GM23248 (cell line): ENCODE measurements around the gene STK19.

GRCh38 chr6:31378301-31378796, 21.4 kb upstream of the HLA-B start:
- RAMPAGE, long total RNA = no peak

GRCh38 chr6:31528183-31528736, 502 bp upstream of the MCCD1 start:
- RAMPAGE, long total RNA = no peak

GRCh38 chr6:31611184-31611407, 3.9 kb upstream of the AIF1 start:
- RAMPAGE, long total RNA = no peak

DNA sequence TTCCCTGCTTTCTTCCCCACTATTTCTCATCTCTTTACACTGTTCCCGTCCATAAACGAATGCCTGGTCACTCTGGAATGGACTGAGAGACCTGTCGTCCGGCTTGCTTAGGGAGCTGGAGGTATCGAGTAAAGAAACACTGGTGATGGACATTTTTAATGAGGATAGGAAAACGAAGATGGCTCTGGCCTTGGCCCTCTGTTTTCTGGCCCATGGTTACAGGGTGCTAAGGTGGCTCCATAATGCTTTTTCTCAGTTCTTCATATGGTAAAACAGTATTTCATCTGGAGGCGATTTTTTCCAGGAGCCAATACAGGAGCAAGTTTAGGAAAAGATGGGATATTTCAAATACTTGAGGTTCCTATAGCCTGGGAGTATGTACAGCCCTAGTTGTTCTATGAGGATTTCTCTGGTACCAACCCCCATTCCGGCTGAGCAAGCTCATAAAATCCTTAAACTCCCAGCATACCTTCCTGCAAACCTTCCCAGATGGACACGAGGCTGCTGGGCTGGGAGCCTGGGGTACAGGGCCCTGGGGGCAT, 1.3 kb downstream of the PRRC2A start:
- RAMPAGE, long total RNA = no peak

GRCh38 chr6:31626245-31627091, 6.0 kb downstream of the PRRC2A start:
- RAMPAGE, long total RNA = no peak

DNA sequence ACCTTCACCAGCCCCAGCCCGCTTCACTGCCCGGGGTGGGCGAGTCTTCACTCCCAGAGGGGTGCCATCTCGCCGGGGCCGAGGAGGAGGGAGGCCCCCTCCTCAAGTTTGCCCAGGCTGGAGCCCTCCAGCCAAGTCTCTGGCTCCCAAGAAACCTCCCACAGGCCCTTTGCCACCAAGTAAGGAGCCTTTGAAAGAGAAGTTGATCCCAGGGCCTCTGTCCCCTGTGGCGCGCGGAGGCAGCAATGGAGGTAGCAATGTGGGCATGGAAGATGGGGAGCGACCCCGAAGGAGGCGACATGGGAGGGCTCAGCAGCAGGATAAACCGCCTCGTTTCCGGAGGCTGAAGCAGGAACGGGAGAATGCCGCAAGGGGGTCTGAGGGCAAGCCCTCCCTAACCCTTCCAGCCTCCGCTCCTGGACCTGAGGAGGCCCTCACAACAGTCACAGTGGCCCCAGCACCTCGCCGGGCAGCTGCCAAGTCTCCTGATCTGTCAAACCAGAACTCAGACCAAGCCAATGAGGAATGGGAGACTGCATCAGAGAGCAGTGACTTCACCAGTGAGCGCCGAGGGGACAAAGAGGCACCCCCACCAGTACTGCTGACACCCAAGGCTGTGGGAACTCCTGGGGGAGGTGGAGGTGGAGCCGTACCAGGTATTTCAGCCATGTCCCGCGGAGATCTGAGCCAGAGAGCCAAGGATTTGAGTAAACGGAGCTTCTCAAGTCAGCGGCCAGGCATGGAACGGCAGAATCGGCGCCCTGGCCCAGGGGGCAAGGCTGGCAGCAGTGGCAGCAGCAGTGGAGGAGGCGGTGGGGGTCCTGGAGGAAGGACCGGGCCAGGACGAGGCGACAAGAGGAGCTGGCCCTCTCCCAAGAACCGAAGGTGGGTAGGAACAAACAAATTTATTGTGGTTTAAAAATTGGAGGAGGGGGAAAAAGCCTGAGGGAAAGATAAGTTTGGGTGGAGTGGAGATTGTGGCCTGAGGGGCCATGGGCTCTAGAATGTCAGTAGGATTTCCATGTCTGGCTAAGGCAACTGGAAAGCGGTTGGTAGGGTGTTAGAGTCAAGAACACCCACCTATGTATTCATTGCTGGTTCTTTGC, 11.9 kb downstream of the PRRC2A start:
- RAMPAGE, long total RNA = no peak

DNA sequence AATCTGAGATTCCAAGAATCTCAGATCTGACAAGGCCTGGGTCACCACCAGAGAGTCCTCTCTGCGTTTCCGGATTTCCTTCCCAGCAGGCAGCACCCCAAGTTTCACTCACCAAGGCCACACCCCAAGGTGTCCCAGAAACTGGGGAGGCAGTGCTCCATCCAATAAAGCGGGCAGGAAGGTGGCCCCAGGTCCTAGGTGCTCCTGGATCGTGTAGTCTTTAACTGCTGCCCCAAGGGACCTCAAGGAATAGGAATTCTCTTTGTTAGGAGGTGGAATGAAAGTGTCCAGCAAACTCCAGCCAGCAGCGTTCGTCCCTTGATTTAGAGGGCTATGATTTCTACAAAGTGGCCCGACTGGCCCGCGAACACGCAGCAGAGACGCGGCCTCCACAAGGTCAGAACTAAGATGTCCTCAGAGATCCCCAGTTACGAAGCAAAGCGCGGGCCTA, 344 bp downstream of the C6orf47 start:
- RAMPAGE, long total RNA = no peak

GRCh38 chr6:31663000-31663833, 1.6 kb downstream of the GPANK1 start:
- RAMPAGE, long total RNA = no peak

DNA sequence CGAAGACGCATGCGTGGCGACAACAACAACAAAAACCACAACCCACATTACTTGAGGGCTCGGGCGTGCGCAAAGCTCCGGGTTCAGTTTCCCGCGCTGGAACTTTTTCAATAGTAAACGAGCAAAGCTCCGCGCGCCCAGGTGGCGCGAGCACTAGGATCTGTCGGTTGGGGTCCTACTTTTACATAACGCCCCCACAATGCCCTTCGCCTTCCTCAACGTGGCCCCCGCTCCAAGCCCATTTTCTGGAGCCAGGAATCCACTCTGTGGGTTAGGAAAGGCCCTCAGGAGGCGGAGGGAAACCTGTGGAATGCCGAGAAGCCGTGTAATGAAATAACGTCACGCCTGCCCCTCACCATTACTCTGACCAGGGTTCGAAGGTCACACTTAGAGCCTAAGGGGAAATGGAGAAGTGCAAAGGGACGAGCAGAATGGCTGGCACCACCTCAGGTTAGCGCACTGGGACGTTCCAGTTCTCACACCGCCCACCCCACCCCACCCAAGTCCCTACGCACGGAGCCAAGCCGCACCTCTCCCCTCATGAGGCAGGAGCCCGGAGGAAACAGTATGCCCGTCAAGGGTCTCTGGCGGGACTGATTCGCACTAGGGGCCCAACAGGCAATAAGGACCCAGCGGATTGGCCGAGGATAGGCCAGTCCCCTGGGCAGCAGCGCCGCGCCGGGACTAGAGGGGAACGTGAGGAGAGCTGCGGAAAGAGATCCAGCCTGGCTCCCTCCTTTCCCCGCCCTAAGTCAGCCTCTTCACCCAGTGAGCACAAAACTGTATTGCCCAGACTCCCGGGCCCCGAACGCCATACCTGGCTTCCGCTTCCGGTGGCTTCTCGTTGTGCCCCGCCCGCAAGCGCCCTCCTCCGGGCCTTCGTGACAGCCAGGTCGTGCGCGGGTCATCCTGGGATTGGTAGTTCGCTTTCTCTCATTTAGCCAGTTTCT, 522 bp upstream of the GPANK1 start:
- RAMPAGE, long total RNA = start-site peak on the minus strand centred at position 838 of the sequence, 40 bp wide, 41 and 37 reads in 2 replicates

- RAMPAGE, long total RNA = no peak
These were observed 6.1 kb upstream of the LY6G5C start for GRCh38 chr6:31686902-31687486.

- RAMPAGE, long total RNA = no peak
These were observed 1.5 kb downstream of the DDAH2 start for GRCh38 chr6:31727499-31728088.

DNA sequence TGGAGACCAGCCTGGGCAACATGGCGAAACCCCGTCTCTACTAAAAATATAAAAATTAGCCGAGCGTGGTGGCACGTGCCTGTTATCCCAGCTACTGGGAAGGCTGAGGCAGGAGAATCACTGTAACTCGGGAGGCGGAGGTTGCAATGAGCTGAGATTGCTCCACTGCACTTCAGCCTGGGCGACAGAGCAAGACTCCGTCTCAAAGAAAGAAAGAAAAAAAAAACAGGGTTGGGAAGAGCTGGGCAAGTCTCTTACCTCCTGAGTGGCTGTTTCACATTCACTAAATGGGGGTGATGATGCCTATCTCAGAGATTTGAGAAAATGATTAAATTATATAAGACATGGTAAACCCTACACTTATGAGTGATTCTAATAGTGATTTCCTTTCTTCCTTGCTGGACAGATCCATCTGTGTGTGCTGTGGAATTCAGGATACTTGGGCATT, 976 bp downstream of the MSH5 start:
- RAMPAGE, long total RNA = no peak

- RAMPAGE, long total RNA = no peak
These were observed 2.9 kb downstream of the VARS1 start for GRCh38 chr6:31792562-31793140.

- RAMPAGE, long total RNA = no peak
These were observed 8.7 kb downstream of the HSPA1B start for GRCh38 chr6:31836190-31836759.

DNA sequence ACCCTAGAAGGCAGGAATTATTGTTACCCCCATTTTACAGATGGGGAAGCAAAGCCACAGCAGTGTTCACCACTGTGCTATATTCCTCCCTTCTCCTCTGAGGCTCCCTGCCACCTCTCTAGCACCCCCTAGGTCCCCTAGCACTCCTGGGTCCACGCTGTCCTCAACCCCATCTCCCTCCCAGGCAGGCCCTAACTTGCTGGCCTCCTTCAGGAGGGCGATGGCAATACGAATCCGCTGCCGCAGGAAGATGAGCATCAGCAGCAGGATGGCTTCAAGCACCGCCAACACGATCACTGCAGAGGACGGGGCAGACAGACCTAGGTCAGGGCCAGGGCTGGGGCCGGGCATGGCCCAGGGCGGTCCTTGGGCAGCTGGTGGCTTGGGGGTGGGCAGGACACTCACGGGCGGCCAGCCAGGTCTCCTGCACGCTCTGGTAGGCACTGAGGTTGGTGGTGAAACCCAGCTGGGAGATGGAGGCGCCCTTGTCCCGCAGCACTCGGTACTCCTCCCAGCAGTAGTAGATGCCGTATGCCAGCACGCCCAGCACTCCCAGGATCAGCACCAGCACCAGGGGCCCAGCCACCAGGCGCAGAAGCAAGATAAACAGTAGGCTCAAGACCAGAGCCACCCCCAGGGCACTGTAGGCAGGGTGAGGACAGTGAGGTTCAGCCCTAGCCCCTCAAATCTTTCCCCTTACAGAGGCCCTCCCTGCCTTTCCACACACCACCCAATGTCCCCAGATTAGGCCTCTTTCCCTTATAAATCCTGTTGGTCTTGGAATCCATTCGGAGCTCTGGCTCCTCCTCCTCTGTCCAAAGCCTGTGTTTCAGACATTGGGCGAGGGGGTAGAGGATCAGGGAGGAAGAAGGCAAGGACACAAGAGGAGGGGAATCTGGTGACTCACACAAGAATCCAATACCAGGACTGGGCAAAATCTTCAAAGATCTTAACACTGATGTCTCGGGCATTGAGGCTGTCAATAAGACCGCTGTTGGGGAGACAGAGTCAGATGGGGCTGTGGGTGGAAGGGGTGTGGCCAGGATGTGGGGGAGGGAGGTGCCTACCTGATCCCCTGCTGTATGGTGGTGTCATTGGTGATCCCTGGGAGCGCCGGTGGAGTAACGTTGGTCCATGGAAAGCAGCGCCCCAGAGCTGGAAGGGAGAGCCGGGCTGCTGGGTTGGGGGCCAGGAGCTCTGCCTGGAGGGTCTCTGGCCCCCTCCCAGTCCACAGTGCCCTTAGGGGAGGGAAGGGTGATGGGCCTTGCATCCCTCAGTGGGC, 7.9 kb downstream of the SLC44A4 start:
- RAMPAGE, long total RNA = no peak

GRCh38 chr6:31875099-31875575, 3.7 kb downstream of the SLC44A4 start:
- RAMPAGE, long total RNA = no peak

- RAMPAGE, long total RNA = no peak
These were observed 1.7 kb downstream of the ZBTB12 start for GRCh38 chr6:31899909-31900795.

- RAMPAGE, long total RNA = no peak
These were observed 5.0 kb downstream of the CFB start for GRCh38 chr6:31950435-31951662.

DNA sequence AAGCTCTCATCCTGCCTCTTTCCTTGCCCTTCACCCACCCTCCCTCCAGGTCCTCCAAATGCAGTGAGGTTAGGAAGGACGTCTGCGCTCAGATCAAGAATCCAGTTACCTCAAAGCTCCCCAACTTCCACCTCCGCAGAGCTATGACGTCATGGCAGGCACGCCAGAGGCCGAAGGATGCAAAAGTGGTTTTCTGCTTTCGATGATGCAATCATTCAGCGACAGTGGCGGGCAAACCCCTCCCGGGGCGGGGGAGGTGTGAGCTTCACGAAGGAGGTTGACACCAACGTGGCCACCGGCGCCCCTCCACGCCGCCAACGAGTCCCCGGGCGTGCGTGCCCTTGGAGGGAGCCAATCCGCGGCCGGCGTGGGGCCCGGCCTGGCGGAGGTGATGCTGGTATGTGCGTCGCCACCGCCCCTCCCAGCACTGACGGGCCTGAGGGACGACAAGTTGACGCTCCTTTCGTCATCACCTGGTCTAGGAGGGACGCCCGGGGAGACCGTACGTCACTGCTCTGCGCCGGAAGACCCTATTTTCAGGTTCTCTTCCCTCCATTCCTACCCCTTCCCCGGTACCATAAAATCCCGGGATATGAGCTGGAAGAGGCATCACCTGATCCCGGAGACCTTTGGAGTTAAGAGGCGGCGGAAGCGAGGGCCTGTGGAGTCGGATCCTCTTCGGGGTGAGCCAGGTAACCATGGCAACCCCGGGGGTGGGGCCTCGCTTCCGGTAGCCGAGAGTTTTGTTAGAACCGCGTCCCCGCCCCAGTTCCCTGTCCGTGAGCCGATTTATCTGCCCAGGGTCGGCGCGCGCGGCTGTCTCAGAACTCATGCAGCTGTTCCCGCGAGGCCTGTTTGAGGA, at the start of gene STK19:
Gene STK19 (plus strand): TSS at position 544 of the 862 bp plus-strand sequence.
- RAMPAGE, long total RNA = start-site peak on the plus strand centred at position 558 of the sequence, 29 bp wide, 46 and 28 reads in 2 replicates; start-site peak on the plus strand centred at position 789 of the sequence, 65 bp wide, 32 and 25 reads in 2 replicates

DNA sequence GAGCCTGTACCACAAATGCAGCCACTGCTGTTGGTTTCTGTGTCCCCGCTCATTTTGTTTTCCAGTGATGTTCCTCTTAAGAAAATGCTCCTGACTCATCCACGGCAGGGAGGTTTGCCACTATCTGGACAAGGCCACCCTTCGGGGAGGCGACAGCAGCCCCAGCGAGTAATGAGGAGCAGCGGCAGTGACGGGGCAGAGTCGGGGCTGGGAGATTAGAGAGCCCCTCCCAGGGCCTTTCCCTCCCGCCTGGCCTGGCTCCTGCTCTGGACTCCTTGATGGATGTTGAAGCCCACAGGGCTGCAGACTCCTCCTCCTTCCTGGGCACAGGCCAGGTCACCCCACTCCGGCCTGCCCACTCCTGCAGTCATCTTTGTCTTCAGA, 1.7 kb upstream of the C4B start:
- RAMPAGE, long total RNA = no peak